ENCODE measurements around a stretch of chr9.

- PRO-cap: no peak
Observed at GRCh38 chr9:6216906-6217258, 1.3 kb downstream of the IL33 start.

DNA sequence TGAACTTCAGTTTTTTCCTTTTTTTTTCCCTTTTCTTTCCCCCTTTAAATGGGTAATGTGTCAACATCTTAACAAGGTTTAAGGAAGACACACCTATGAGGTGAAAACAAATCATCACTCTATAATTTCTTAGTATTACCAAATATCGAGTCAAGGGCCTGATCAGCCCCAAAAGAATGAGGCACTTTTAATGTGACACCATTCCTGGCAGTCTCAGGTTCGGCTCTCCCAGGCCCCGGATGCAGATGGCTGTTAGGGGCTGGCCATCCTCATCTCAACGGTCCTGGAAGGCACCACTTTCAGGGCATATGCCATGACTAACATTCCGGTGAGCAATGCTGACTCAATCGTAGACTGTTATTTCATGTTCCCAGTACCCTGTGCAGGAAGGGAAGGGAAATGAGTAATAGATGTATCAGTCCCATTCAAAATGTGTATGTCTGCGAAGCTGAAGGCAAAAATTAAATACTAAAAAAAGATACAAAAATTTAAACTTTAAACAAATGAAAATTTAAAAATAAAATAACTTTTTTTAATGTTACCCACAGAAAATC lies 79.2 kb downstream of the GLDC start:
- PRO-cap: no peak

DNA sequence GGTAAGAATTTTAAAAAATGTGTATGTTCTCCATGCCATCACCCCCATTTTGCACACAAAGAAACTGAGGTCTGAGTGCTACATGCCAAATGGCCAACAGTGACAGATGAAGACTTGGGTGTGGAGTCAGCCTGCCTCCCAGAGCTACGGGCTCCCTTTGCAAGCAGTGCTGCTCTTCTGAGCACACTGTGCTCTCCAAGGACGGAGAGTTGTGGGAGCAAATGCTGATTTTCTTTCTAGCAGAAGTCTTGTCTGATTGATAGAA lies 78.8 kb downstream of the GLDC start:
- PRO-cap: no peak

DNA sequence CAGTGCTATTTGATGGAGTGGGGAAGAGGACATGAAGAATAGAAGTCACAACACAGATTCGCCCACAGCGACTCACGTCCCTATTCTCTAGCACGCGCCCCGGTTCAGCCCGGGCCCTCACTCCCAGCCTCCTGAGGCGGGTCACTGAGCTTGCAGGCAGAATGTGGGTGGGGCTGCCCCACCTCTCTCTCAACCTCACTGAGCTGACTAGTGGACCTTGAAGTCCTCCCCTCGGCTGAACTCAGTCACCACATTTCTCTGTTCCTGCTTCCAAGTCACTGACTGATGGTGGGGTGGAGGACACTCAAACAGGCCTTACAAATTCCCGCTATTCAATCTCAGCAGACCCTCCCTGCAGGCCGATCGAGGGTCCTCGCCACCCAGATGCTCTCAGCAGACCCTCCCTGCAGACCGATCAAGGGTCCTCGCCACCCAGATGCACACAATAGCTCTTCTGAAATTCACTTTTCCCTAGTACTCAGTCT lies 12.9 kb downstream of the GLDC start:
- PRO-cap: no peak

DNA sequence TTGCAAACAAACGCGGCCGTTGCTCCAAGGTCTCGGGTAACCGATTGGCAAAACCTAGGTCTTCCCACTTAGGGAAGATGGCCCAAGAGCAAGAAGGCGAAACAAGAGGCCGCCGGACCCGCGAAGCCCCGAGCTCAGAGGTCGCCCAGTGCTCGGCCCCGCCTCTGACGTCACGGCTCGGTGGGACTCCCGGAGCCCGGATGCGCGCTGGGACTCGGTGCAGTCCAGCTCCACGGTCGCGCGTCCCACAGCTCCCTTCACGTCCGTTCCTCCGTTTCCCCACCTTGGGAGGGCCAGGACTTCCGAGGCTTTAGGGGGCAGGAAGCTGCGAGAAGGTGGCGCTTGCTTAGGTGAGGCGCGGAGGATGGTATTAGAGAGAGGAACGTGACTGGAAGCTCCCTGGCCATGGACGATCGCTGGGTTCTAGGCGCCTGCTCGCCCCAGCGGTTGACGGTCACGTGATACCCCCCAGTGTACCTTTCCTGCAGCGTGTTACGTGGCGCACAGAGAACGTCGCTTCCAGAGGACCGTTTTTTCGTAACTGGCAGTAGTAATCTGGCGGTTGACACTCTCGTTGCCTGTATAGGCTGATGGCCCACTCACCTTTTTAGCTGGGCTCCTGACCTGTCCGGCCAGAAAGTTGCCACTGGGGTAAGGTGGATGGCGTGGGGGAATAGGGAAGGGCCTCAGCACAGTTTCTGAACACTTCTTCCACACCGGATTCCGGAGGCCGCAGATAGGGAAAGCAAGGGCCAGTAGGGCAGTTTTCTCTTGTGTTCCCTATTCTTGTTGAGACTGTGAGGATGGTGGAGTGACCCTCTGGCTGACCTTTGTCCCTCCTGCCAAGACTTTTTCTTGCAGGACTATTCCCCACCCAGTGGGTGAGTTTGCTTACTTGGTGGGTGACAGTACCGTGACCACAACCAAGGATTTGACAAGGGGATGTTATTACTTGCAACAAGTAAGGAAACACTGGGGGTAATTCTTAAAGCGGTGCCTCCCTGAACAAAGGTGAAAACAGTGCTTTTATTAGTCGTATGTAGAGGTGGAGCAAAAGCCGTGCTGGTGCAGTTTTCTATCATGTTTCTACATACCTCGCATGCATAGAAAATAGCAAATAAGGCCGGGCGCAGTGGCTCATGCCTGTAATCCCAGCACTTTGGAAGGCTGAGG lies 41.4 kb upstream of the KDM4C start:
- PRO-cap: unidirectional peak, plus-strand start at position 213 of the sequence

DNA sequence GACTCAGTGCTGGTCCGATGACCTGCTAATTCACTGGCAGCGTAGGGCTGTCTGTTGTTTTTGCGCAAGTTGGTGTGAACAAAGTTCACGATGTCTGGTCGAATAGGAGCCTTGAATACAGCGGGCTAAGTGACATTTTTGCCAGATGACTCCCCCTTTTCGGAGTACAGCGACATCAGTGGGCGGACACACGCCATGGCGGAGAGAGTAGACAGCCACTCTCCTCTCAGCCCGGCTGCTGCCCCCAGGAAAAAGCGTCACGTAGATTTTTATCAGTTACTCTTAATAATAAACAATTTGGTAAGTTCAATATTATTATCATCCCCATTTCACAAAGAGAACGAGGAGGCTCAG lies 321.5 kb downstream of the DMAC1 start:
- PRO-cap: no peak

GRCh38 chr9:7935542-7936038 lies 136.0 kb upstream of the DMAC1 start:
- PRO-cap: no peak

- PRO-cap: no peak
Observed at GRCh38 chr9:7982846-7983329, 183.3 kb upstream of the DMAC1 start.

- PRO-cap: unidirectional peak, plus-strand start at chr9:10819494
Observed at GRCh38 chr9:10819219-10819705, 206.5 kb upstream of the PTPRD start.

- PRO-cap: no peak
Observed at GRCh38 chr9:11448985-11449203, 836.1 kb upstream of the PTPRD start.

DNA sequence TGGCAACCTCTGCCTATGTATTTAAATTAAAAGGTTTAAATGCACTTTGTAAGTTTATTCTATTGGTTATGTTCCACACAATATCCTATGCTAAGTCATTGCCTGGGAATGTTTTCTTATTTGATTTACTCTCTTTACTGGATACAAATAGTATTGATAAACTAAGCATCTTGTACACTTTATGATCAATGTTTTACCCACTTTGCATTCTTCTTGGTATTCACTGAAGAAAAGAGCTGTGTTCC lies 792.2 kb upstream of the TYRP1 start:
- PRO-cap: no peak

DNA sequence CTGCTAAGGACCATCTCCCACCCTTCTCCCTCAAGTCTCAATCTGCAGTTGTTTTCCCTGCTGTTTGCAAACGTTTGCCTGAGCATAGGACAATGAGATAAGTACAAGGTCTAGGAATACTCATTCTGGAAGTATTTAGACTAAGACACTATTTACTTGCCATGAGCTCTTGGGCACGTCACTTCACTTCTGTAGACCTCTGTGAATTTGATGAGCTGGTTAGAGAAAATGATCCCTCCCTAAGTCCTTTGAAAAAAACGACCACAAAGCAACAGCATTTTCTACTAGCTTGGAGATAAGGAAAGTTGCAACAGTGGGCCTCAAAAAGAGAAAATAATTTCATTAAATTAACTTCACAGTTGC lies 1.9 kb downstream of the LURAP1L start:
- PRO-cap: no peak

DNA sequence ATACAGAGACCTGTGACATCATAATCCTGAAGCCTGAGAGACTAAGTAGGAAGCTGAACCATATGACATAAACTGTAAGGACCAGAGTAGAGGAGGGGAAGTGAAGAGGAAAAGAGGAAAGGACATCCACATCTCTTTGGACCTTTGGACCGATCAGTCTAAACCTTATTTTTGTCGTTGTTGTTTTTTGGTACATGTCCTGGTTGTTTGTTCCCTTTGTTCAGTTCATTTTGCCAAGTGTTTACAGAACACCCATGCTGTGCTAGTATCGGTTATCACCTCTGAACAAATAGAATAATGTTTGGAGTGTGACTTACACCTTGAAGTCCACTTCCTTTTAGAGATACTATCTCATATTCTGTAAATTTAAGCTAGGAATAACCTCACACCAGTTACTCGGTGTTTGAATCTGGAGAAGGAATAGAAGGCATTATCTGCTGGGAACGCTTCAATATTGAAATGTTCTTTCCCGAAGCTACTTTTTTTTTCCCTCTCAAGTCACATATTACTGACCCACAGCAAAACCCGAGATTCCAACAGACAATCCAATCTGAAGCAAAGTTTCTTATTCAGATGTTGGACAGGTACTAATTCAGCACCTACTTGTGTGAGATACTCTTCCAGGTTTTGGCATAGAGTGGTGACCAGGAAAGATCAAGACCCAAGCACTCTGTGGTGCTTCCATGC lies 42.1 kb downstream of the LURAP1L start:
- PRO-cap: no peak

DNA sequence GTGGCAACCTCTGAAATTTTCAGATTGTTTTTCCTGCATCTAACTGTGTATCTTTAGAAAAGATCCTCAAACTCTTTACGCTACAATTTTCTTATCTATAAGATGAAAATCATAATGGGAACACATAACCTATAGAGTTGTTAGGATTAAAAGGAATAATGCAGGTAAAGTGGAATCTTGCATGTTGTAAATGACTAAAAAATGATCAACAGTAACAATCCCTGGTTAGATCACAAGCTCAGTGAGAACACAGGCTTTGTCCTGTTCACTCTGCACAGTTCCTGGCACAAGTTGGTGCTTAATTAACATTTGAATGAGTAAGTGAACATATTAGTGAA lies 159.6 kb downstream of the LURAP1L start:
- PRO-cap: no peak

GRCh38 chr9:13168172-13168804 lies 111.2 kb downstream of the MPDZ start:
- PRO-cap: no peak

DNA sequence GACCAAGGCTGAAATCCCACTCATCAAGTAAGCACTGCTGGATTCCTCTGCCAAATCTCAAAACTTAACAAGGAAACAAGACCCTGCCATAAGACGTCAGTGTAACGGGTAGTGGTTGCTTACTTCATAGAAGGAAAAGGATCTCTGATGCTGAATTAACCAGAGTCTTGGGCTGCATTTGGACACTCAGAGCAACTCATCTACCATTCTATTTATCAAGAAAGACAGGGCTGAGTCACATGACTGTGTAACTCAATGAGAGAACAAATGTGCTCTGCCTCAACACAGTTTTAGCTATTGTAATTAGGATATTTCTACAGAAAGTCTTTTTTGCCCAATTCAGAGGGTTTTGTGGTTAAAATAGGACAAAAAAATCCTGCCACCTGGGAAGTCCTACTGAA lies 104.6 kb downstream of the MPDZ start:
- PRO-cap: no peak

DNA sequence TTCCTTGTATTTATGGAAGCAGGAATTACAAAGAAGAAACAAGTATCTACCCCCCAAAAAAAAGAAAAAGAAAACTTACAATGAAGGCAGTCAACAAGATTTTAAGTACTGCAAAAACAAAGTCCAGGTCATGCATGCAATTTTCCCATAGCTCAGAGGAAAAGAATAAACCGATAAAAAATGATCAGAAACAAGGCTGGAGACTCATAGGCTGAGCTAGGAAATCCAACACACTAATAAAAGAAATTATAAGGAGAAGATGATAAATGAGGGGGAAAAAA lies 69.8 kb downstream of the MPDZ start:
- PRO-cap: no peak

- PRO-cap: no peak
Observed at GRCh38 chr9:13219446-13219977, 60.0 kb downstream of the MPDZ start.

- PRO-cap: no peak
Observed at GRCh38 chr9:13728858-13729438, 449.5 kb upstream of the MPDZ start.

GRCh38 chr9:13841629-13842579 lies 472.0 kb downstream of the NFIB start:
- PRO-cap: no peak

Data from aorta (tissue), 1 donor.